Bronchial epithelial cell (primary cell): ENCODE measurements around a stretch of chrX.

DNA sequence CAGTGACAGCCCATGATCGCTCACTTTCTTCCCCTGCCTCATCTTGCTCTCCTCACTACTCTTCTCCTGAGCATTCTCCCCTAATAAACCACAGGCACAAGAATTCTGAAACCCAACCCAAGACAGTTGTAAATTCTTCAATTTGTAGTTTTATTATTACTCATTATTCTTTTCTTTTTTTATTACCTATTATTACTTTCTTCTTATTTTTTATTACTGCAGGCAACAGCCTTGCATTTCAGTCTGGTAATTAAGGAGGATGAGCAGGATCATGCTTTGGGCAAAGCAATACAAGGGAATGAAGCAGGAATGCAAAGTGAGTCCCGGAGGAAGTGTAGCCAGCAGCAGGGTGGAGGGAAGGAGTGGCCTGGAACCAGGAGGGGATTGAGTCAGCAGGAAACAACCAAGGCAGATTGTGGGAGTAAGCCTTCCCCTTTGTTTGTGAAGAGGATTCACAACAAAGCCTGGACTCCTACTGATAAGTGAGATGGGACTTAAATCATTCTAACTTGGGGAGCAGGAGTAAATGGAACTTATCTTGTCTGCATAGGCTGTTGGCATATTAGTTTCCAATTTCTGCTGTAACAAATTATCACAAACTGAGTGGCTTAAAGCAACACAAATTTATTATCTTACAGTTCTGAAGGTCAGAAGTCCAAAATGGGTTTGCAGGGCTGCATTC is 93.0 kb upstream of the AP1S2 start:
- RRBS, 2 experiments: no CpG with 5 or more reads among the region's 2 CpGs

GRCh38 chrX:16603727-16604098 is 46.2 kb upstream of the S100G start:
- RRBS, 2 experiments: no CpG with 5 or more reads among the region's 3 CpGs

DNA sequence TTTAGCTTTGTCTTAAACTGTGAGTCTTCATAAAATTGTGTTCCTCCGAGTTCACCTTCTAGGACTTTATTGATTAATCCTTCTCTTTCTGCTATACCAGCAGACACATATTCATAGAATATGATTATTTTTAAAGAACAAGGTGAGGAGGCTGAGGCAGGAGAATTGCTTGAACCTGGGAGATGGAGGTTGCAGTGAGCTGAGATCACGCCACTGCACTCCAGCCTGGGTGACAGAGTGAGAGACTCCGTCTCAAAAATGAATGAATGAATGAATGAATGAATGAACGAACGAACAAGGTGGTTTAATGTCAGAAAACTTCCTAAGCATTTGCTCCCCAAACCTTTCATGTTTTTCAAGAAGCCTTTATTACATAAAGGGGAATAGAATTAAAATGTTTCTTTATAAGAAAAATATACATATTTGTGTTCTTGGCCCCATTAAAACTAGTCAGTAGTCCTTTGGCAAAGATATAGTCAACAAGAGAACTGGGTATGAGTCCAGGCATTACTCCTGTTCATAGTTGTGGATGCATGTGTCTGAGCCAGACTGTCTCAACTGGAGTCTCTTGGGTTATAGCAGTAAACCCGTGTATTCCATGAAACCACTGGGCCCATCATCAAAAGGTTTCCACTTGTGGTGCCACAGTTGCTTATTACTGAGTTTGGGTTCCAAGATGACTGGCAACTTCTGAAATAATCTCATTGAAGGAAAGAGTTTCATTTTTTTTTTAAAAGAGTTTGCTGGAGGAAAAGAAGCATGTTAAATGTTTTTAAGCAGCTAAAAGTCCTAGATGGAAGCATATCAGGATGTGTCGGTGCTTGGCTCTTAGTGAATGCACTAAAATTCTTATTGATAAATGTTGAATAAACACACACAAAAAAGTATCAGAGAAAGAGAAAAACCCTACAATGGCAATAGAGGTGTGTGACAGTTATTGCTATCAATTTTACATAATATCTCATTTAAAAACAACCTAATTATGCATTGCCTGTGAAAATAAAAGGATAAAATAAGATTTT is 24.5 kb upstream of the TXLNG start:
- RRBS, 2 experiments: no CpG with 5 or more reads among the region's 7 CpGs

GRCh38 chrX:16857895-16858120 is 12.4 kb downstream of the RBBP7 start:
- RRBS, 2 experiments: no CpG with 5 or more reads among the region's 3 CpGs

- RRBS, 2 experiments: no CpG with 5 or more reads among the region's 10 CpGs
Measured at GRCh38 chrX:17021830-17022529, 75.5 kb downstream of the REPS2 start.

DNA sequence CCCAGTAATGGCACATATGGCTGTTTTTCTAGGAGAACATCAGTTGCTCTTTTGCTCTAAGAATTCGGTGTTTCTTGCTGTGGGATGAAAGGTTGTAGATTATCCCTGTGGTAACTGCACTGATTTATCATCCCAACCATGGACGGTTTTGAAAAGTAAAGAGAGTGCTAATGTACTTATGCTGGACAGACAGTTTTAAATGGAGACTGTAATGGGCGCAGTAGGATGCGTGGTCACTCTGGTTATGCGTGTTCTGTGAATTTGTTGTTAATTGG is 191.5 kb downstream of the REPS2 start:
- RRBS, 2 experiments: no CpG with 5 or more reads among the region's 5 CpGs

DNA sequence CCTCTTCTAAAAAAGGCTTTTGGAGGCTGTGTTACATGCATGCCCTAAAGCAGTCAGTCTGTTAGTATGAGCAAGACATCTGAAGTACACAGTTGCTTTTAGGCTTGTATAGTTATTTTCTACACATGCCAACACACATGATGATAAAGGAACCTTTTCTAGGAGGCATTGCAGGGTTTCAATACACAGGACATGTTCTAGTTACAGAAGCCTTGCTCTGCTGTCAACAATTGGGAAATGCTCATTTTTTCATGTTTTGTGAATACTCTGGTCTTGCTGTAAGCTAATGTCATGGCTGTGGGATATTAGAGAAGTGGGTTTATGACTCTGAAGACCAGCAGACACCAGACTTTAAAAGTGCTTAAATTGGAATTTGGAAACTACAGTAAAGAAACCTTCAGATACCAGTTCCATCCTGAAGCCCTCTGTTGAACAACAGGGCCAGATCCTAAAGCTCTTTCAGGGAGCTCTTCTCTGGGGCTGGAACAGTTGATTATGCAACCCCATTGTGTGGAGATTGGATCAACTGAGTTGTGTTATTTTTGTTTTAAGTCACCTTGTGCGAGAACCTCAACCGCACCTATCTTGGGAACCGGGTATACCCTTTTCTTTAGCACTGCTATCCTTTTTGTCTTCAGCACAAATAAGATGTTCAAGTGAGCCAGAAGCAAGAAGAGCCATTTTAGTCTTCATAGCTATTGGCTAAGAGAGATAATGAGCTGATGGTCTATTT is 205.9 kb downstream of the REPS2 start:
- RRBS, 2 experiments: no CpG with 5 or more reads among the region's 3 CpGs

- RRBS, 2 experiments: 27% methylated on average over 3 of the region's 14 CpGs; no CpG with 5 or more reads in 1 of the 2 experiments
Measured at GRCh38 chrX:18098709-18099047, 122.0 kb downstream of the BEND2 start.

GRCh38 chrX:18984825-18985358 is 978 bp upstream of the PHKA2 start:
- RRBS, 2 experiments: 0 to 4% methylated on average over 6 of the region's 29 CpGs

DNA sequence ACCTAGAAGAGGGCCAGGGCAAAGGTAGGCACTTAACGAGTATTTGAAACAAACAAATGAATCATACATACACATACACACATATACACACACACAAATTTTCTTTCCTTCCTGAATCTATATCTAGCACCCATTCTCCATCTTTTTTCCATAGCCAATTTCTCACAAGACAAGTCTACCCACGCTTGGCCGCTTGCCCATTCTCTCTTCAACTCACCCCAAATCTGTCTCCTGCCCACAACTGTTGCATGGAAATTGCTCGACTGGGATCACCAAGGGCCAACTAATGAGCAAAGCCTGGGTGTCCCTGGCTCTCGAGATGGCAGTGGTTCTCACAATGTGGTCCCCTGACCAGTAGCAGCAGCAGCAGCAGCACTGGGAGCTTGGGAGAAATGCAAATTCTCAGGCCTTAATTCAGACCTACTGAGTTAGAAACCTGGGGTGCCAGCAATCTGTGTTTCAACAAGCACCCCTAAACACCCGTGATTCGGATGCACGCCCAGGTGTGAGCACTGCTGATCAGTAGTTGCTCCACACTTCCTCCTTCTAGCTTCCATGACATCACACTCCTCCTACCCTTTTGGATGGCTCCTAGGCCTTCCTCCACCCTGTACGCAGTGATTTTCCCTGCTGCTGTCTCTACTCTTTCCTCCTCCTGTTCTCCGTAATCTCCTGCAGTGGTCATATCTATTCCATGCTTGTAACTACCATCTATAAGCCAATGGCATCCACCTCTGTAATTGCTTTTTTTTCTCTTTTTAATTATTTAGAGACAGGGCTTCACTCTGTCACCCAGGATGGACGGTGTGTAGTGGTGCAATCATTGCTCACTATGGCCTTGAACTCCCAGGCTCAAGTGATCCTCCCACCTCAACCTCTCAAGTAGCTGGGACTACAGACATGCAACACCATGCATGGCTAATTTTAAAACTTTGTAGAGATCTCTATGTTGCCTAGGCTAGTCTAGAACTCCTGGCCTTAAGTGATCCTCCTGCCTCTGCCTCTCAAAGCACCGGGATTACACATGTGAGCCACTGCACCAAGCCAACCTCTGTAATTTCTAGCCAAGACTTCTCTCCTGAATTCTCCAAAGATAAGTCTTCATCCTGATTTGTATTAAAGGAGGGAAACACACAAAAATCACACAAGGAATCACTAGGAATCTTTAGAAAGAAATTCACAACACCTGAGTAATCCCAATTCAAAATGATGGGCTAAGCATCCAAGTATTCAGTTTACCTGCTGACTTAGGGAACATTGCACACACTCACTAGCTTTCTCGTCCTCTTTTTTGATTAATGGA is 65.3 kb upstream of the MAP3K15 start:
- RRBS, 2 experiments: no CpG with 5 or more reads among the region's 13 CpGs

DNA sequence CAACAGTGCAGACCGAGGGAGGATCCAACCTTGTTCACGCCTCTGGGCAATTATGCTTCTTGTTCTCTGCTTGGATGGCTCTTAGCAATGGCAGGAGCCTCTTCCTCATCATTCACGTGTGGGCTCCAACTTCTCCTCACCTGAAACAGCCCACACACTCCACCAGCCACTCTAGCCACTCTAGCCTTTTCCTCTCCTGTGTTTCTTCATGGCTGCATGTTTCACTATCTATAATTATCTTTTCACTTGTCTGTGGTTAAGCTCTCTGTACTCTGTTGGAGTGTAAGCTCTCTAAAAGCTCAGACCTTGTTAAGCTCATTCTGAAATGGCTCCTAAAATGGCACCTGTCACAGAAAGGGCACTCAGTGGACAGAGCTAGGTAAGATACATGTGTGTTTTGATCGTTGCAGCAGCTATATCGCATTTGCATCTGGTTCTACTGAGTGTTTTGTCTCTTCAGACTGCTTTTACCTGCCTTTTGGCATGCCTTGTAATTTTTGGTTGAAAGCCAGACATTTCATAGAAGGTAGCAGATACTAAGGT is 80.0 kb downstream of the SH3KBP1 start:
- RRBS, 2 experiments: no CpG with 5 or more reads among the region's 5 CpGs

GRCh38 chrX:19888193-19888906 is 950 bp upstream of the SH3KBP1 start:
- RRBS, 2 experiments: no CpG with 5 or more reads among the region's 39 CpGs

- RRBS, 2 experiments: no CpG with 5 or more reads among the region's 8 CpGs
Measured at GRCh38 chrX:19946197-19946510, 44.7 kb downstream of the BCLAF3 start.

- RRBS, 2 experiments: 0% methylated on average over 4 to 7 of the region's 27 CpGs
Measured at GRCh38 chrX:20140925-20141590, 580 bp downstream of the EIF1AX start.

DNA sequence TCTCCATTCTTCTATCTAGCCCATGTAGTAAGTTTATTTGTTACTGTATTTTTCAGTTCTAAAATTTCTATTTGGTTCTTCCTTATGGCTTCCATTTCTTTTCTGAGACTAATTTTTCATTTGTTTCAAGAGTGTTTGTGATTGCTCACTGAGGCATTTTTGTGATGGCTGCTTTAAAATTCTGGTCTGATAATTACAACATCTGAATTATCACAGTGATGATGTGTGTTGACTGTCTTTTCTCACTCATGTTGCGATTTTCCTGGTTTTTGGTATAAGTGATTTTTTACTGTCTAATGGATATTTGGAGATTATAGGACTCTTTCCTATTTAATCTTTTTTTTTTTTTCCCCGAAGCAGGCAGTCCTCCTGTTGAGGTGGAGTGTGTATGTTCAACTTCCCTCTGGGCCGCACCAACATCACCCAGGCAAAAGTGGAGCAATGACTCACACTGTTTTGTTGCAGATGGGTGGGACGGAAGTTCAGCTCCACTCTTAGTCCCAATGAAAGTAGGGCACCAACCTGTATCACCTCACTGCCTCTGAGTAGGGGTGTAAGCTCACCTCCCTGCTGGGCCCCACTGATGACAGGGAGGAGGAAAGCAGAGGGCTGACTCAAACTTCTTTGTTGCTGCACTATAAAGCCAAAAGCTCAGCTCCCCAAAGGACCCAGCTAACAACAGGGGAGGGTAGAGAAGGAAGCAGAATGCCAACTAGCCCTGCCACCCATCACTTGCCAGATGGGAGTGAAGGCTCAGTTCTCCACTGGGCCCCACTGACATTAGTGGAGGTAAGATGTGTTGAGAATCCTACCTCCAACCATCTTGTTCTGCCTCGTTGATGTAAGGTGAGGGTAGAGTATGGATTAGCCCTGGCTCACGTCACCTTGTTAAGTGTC is 14.4 kb downstream of the RPS6KA3 start:
- RRBS, 2 experiments: no CpG with 5 or more reads among the region's 6 CpGs

GRCh38 chrX:20265106-20265955 is 1.4 kb downstream of the RPS6KA3 start:
- RRBS, 2 experiments: 2 to 9% methylated on average over 7 to 13 of the region's 39 CpGs

- RRBS, 2 experiments: no CpG with 5 or more reads among the region's 2 CpGs
Measured at GRCh38 chrX:20838963-20839360, 535.3 kb upstream of the CNKSR2 start.

GRCh38 chrX:21153429-21154021 is 220.7 kb upstream of the CNKSR2 start:
- RRBS, 2 experiments: no CpG with 5 or more reads among the region's 3 CpGs